Diencephalon (tissue), 2 donors: ENCODE measurements around a stretch of chr1.

DNA sequence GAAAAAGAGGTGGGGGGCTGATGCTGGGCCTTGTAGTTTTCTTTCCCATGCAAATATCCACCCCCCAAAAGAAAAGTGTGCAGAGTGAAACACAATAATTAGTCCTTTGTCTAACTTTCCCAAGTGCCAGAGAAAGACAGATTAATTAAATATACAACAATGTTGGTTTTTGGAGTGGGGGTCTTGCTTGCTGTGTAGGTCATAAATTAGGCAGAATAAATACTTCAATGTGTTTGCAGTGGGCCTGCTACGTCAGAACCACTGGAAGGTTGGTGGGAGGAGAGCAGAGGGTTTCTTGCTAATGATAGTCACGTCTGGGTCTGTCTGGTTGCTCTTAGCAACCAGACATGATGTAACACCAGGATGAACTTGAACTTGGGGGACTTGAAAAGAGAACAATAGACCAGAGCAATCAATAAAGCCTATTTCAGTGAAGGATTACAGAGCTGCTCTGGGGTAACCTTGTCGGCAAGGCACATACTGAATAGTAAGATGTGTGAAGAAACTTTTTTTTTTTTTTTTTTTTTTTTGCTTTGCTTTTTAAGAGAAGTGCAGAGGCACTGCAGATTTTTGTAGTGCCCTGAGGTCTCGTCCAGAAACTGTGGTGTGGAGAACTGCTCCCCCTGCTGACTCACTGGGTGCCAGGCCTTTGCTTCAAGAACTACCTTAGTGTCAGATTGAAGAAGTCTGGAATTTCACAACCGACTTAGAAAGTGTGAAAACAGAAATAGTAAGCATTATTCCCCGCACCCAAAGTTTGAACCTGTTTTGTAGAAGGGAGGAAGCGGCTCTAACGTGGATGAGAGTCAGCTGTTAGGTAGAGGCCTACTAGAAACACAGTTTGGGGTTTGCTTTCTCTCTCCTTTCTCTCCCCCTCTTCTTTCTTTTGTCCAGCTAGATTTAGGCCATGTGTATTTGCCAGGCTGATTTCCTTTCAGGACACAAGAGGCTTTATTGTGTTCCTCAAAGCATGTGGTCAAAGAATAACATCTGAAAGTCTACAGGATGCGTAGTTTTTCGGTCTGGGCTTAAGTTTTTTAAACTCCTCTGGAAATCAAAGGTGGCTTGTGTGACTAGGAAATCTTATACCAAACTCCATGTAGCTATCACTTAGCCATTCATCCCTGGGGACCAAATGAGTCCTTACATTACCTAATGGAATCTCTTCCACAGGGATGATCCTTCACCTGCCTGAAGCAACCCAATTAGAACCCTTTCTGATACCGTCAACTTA is 271.6 kb downstream of the TM2D1 start:
- RAMPAGE, long total RNA: no peak

DNA sequence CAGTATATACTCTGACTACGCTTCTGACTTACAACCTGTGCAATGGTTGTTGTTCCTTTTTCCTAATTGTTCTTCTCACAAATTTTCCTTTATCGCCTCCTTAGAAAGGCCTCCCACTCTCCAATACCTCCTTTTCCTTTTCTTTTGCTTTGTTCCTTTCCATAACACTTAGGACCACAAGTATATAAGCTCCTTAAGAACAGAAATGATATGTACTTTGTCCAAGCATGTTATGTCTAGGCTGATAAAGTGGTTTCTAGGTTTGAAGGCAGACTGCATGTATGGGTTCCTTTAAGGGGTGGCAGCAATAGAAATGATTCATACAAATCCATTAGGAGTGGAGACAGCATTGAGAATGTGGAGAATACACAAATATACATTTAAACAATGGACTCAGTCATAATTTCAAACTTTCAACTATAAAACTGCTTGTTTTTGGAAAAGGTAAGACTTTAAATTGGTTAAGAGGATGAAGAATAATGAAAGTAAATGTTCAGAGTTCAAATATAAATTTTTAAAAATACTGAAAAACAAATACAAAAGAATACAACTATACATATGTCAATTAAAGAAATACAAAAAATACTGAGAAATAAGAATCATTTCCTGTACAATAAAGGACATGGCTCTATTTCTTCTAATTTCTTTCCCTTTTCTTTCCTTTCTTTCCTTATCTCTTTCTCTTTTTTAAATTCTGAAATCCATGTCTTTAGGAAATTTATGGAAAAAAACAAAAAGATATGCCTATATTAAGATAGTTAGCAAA is 74.4 kb downstream of the USP1 start:
- RAMPAGE, long total RNA: no peak

DNA sequence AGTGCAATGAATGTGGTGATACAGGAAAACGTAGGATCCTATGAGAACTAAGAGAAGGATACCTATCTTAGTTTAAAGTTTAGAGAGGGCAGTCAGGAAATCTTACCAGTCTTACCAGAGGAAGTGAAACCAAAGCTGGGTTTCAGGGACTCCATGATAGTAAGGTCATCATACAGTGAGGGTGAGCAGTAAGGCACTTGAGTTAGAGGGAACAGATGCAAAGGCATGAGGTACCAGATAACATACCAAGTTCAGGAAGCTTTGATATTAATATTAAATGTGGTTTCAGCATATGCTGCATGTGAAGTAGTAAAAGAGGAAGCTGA is 16.8 kb downstream of the ATG4C start:
- RAMPAGE, long total RNA: no peak

- RAMPAGE, long total RNA: no peak
Measured at GRCh38 chr1:63643735-63644316, 50.6 kb downstream of the PGM1 start.

DNA sequence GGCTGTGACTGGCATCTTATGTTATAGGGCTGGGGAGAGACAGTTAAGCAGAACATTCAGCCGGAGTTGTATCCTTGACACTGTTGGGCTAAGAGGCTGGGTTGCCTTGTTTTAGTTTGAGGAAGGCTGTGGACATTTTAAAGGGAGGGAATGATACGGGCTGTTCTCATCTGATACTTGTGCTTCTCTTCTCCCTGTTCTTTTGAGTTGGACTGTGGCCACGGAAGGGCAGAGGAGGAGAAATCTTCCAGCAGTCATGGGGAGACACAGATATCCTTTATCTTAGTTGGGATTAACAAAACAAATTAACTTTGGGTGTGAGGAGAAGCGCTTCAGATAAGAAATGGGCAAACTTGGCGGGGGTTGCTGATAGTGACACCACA is 138.8 kb downstream of the ROR1 start:
- RAMPAGE, long total RNA: no peak

DNA sequence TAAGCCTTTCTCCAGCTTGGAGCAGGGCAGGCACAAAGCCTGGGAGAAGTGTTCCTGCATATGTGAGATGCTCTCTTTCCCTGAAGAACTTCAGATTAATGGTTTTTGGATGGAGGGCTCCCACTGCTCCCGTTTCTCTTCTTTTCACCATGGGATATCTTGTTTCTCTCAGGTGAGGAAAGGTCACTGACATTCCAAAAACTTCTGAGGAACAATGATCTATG is 95.8 kb downstream of the JAK1 start:
- RAMPAGE, long total RNA: no peak

- RAMPAGE, long total RNA: no peak
Measured at GRCh38 chr1:64872031-64873028, 94.0 kb downstream of the JAK1 start.

DNA sequence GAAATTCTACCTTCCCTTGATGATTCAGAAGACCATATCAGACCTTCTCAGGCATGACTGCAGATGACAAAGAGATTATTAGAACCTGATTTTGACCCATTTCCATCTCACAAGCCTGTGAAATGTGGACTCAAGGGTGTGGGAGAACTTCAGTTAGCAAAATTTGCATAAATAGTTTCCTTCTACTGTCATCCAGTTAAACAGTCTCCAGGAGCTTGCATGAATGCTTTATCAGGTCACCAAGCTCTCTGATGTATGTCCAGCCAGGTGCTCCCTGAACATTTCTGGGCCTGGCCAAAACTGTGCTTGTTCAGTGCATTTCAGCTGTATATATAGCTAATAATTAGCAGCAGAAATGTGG is 67.8 kb downstream of the JAK1 start:
- RAMPAGE, long total RNA: no peak

DNA sequence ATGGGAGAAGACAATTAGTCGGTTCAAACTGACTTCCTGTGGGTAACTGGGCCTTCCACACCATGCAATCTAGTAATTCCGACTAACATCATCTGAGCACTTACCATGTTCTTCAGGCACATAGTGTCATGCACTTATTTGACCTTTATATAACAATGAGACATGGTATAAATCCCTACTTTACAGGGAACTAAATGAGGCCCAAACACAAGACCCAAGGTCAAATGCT is 40.8 kb downstream of the JAK1 start:
- RAMPAGE, long total RNA: no peak

DNA sequence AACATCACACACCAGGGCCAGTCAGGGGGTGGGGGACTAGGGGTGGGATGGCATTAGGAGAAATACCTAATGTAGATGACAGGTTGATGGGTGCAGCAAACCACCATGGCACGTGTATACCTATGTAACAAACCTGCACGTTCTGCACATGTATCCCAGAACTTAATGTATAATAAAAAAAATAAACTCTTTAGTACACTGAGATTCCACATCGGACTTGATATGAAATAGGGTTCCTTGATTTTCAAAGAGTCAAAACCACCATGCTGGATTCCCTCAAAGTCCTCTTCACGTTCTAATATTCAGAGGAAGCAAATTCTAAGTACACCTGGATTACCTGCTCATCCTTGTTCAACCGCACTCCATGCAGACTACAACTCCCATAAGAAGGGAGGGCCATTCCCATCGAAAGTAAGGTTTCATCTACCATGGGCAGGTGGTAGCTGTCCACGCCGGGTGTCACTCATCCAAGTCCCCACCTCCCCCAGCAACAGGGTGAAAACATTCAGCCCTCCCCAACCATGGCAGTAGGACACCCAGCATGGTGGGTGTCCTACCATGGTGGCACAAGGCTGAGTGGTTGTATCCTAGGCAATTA is 35.3 kb downstream of the JAK1 start:
- RAMPAGE, long total RNA: no peak

DNA sequence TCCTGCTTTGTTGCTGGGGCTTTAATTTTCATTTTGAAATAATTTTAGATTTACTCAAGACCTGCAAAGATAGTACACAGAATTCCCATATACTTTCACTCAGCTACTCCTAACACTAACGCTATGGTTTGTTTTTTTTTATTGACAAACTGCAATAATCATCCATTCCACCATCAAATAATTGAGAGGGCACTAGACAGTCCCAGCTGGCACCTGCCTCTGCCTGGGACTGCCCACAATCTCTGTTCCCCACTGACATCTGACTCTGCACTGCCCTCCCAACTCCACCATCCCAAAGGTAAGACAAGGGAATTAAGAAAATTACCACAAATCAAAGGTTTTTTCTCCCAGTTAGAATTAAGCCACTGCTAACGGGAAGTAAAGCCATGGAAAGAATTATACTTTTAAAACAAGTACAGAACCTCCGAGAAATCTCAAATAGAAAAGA is 33.7 kb downstream of the JAK1 start:
- RAMPAGE, long total RNA: no peak

GRCh38 chr1:64933066-64934248 is 32.9 kb downstream of the JAK1 start:
- RAMPAGE, long total RNA: no peak

DNA sequence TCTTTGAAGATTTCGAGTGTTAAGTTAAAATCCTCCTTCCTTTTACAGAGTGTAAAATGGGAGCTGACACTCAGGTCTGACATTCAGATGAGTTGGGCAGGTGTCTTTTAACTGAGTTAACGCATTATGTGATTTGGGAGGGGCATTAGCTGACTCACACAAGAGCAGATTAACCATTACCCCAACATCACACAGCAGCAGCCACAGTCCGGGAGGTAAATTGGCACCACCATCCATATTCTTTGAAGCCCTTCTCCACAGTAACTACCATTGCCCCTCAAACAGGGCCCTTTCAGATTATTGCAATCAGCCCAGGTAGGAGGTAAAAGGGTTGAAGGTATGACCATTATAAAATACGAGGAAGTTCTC is 15.8 kb upstream of the JAK1 start:
- RAMPAGE, long total RNA: no peak

DNA sequence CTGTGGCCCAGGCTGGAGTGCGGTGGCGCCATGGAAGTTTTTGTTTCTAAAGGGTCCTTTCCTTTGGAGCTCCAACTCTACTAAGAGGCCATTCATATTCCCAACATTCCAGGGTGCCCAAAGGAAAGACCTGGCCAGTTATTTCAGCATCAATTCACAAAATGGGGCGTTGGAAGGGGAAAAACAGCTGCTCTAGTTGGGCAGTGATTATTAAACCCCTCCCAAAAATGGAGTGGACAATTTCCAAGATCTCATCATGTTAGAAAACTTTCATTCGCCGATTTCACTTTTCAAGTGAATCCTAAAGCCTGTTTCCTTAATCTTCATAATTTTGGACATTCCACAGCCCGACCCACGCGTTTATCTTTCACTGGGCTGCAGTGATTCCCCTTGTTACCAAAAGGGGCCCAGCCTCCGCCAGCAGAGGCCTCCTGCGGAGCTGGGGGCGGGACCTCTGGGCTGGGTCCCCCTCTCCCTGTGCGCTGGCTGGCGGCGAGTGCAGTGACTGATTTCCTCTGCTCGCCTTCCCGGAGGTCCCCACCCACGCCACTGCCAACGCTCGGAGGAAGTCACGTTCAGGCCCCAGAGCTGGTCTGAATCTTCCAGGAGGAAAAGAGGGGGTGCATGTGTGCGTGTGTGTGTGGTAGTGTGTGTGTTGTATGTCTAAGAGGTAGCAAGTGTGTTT is 34.7 kb upstream of the JAK1 start:
- RAMPAGE, long total RNA: no peak

DNA sequence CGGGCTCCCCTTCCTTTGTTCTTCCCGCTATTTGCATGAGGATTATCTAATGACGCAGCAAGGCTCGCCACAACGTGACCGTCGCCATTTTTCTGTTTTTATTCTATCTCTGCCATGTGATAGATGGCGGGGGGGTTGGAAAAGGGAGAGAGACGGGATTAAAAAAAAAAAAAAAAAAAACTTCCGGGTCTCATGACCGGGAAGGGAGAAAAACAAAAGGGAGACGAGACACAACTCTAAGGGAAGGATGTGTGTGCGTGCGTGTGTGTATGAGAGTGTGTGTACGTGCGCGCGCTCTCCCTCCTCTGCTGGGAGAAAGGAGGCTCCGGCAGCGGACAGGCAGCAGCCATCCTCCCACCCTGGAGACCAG is 80.4 kb upstream of the AK4 start:
- RAMPAGE, long total RNA: no peak

- RAMPAGE, long total RNA: no peak
Measured at GRCh38 chr1:65146937-65147261, 1.1 kb upstream of the AK4 start.

- RAMPAGE, long total RNA: no peak
Measured at GRCh38 chr1:65148369-65148508, 236 bp downstream of the AK4 start.

GRCh38 chr1:65215617-65216081 is 67.6 kb downstream of the AK4 start:
- RAMPAGE, long total RNA: no peak

DNA sequence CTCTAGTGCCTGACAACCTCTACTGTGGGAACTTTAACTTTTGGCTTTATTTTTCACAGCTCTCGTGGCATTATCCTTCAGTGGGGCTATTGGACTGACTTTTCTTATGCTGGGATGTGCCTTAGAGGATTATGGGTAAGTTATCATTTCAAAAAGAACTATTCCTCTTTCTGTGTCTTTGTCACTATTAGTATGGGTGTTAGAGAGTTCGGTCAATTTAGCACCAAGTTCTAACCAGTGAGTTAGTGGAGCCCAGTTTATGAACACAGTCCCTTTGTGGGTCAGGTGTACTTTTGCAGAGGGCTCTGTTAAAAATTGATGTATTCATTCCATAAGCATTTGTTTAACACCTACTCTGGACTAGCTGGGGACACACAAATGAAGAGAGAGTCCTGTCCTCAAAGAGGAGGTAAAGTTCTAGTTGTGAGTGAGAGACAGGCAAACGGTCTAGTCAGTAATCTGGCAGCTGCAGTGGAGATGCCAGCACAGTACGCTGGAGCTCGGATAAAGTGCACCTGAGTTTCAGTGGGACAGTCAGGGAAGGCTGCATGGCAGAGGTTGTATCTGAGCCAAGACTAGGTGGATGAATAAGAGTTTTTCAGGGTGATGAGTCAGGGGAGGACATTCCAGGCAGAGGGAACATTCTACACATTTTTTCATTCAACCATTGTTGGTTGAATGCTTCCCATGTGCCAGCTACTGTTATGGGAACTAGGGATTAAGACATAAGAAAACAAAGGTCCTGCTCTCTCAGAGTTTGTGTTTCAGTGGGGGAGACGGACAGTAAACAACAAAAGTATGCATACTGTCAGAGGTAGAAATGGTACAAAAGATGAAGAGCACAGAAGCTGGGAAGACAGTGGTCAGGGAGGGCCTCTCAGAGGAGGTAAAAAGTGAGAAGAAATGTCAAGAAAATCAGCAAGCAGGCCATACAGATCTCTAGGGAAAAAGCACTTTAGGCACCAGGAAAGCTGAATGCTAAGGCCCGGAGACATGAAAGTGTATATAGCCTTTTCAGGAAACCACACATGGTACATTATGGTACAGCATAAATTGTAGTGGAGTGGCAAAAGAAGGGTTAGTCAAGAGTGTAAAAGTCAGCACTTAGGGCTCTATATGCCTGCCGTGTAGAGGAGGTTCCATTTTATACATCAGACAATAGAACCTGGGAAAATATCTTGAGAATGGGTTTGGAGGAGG is 5.2 kb downstream of the LEPR start:
- RAMPAGE, long total RNA: no peak

DNA sequence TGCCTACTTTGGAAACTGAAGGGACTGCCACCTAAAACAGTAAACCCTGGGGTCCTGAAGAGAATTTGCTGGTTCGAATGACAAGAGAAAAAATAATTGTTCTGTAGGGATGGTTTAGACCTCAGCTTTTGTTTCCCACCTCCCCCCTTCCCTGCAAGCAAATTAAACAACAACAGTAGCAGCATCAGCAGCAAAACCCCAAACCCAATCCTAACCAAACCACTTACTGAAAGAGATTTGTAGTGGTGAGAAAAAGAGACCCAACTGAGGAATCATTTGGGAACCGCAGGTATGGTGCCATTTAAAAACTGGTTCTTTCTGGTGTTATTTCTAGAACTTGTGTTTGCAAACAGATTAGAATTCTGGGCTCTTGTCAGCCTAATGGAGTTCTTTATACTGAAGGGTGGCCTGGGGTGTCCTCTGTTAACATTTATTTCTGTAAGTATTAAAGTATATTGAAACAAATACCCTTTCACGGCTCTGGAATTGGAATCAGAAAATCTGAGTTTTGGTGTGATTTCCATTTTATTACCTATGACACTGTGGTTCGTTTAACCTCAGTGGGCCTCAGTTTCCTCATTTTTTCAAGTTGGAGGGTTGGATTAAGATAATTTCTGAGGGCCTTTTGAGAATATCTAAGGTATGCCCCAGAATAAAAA is 105.8 kb downstream of the LEPR start:
- RAMPAGE, long total RNA: no peak